Mesenchymal stem cell of the bone marrow (primary cell): Measurements from ENCODE around the gene NCOA3.

DNA sequence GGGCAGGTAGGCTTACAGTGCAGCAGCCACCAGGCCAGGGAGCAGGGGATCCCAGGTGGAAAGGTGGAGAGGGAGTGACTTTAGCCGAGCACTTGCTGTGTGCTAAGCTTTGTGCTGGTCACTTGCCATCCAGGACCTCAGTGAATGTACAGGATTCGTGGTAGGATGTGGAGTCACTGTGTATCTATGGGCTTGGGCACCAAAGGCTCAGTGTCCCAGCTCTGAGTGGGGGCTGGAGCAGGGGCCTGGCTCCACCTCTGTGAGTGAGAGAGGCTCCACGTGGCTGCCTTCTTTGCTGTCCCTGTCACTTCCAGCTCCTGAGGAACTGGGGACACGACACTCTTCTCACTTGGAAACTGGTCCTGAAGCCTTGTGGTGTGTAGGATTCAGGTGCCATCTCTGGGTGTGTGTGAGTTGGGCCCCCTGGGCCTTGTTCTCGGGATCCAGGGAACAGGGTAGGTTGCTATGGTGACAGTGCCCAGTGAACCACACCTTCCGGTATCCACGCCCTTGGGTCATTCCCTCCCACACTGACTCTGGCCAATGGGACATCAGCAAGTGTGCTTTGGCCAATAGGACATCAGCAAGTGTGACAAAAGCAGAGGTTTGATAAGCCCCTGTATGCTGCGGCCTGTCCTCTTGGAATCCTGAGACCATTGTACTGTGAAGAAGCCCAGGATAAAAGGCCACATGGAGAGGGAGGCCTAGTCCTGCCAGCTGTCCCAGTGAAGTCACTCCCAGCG is 87.7 kb downstream of the CDH22 start:
- CAGE, long polyA plus RNA: no peak

GRCh38 chr20:46222555-46223150 is 85.6 kb downstream of the CDH22 start:
- CAGE, long polyA plus RNA: no peak

DNA sequence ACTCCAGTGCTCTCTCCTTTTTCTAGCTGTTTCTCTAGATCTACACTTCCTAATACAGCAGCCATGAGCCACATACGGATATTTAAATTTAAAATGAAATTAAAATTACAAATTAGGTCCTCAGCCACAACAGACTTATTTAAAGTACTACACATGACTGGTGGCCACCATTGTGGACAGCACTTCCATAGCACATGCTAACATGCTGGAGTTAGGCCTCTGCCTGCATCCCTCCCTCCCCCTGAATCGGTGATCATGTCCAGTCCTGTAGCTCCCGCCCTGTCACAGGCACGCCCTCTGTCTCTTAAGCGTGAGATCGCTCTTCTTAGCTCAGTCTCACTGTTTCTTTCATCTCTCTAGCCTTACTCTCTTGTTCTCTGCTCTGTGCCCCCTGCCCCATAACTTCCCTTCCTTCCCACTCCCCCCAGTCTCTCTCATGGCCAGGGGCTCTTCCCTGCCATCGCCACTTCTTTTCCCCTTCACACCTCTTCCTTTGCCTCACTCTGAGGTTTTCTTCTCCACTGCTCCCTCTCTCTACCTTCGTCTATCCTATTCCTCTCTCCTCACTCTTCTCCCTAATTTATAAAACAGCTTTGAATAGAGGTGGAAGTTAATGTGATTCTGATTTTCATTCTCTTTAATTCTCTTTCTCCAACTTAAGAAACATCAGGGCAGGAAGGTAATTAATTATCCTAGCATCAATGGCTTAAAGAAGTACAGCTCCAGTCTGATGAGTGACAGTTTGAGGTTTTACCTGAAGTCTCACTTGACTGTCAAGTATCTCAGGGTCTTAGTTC is 13.4 kb upstream of the SLC35C2 start:
- CAGE, long polyA plus RNA: no peak

GRCh38 chr20:46640635-46641209 is 10.5 kb downstream of the SLC13A3 start:
- CAGE, long polyA plus RNA: no peak

GRCh38 chr20:46694497-46694995 is 5.3 kb upstream of the TP53RK start:
- CAGE, long polyA plus RNA: no peak

GRCh38 chr20:46704579-46705097 is 4.8 kb upstream of the SLC2A10 start:
- CAGE, long polyA plus RNA: no peak

- CAGE, long polyA plus RNA: no peak
Measured at GRCh38 chr20:46708622-46709446, 615 bp upstream of the SLC2A10 start.

- CAGE, long polyA plus RNA: no peak
Measured at GRCh38 chr20:46715055-46715809, 5.8 kb downstream of the SLC2A10 start.

DNA sequence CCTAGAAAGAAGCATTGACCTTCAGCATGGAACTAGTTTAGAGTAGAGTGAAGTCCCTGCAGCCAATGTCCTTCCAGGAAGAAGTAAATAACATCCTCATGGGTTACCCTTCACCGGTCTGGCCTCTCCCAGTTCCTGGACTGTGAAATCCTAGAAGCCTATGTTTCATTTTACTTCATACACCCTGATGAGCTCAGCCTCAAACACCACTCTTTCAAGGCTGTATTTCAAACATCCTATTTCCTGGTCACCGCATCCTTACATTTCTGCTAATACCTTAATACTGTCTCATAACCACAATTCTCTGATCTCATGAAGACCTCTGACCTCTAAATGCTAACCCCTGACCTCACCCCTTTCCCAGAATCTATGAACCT is 30.0 kb downstream of the SLC2A10 start:
- CAGE, long polyA plus RNA: no peak

DNA sequence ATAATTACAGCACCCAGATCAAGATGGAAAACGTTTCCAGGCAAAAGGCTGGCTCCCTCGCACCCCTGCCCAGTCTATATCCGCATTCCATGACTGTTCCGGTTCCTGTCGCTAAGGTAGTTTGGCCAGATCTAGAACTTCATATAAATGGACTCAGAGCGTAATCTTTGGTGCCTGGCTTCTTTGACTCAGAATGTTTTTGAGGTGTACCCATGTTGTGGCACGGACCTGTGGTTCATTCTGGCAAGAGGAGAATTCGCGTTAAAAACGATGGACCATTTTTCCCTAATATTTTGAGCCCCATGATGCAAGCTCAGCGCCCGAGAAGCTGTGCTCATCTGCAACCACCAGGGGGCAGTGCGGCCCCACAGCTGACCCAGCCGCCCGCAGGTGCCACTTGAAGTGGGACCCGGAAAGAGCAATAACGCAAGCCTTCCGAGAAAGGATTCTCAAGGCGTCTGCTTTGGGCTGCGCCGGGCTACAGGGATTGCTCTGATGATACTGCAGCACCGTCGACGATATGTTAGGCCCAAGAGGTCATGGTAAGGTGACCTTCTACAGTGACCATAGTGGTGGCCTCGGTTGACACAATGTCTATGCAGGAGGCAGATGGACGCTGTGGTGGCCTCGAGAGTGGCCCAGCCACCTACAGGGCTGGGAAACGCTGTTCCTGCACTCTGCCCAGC is 160.2 kb downstream of the ZMYND8 start:
- CAGE, long polyA plus RNA: no peak

DNA sequence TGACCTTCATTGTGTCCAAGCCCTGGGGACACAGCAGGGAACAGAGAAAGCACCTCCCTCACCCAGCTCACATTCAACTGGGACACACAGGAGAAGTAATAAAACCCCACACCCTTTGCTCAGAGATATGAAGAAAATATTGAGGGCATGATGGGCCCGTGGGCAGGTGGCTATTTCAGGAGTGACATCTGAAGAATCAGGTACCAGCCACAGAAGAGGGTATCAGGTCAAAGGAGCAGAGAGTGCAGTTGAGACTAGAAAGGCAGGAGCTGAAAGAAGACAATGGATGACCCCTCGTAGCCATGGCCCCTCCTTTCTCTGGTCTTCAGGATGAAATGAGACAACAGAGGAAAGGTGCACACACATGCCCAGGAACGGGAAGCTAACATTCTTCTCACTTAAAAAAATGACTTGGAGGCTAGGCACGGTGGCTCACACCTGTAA is 149.3 kb downstream of the ZMYND8 start:
- CAGE, long polyA plus RNA: no peak

- CAGE, long polyA plus RNA: no peak
Measured at GRCh38 chr20:47258535-47259648, 97.6 kb downstream of the ZMYND8 start.

DNA sequence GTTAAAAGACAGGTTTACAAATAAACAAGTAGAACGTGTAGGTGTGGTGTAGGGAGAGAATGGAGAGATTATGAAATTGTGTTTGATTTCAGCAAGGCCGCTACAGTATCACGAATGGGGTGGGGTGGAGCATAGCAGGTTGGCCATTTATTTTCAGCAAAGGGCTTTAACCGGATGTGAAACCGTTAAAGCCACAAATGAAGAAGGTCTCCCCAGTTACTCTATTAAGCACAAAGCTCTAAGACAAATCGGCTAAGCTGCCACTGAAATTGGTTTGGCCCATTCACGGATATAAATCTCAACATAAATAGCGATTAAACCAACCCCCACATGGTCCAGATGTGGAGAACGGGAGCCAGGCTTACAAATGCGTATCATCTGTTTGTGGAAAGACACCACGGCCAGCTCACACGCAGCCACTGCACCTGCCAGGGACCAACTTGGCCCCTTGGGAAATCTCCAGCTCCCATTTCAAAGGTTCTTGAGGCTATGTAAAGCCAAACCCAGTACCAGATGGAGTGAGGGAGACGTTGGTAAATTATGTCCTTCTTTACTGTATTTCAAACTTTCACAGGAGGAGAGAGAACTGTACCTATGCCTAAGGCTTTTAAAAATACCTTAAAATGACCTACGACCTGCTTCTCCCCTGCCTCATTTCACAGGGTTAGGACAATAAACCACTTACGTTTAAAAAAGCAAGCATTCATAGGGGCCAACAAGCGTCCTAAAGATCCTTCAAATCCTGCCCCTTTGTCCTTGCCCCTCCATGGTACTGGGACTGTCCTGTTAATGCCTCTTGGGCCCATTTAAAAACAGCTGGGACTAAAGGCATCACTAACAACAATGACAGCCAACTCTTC is 93.8 kb downstream of the ZMYND8 start:
- CAGE, long polyA plus RNA: no peak

DNA sequence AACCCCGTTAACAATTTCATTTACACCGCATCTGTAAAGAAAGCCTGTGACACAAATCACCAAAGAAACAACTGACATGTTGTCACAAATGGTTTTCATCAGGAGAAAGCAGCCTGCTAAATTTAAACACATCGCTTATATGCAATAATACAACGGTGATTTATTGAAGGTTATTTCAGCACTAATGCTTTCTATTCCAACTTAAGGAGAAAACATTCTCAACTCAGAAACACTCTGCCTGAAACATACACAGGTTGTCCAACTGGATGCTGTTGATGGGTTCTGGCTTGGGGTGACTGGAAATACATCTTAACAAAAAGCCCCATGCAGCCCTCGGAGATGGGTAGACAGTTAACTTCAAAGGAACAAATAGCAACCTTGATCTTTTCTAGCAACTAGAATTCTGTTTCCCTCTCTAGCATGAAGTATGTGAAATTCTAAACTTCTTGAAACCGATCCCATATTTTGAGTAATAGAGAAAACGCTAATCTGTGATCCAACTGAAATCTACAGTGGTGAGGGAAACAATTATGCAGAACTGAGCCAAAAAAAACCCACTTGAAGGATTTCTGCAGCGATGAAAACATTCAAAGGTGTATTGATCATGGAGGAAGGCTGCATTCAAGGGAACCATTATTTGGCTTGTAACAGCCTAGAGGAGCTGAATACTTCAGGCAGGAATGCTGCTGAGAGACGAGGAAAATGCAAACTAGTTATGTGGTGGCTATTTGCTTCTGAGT is 7.0 kb downstream of the ZMYND8 start:
- CAGE, long polyA plus RNA: no peak

- CAGE, long polyA plus RNA: no peak
Measured at GRCh38 chr20:47464519-47464996, 37.1 kb upstream of the NCOA3 start.

GRCh38 chr20:47501383-47502574 is at the start of gene NCOA3:
NCOA3 (plus strand) TSS chr20:47501887.
- CAGE, long polyA plus RNA: no peak

DNA sequence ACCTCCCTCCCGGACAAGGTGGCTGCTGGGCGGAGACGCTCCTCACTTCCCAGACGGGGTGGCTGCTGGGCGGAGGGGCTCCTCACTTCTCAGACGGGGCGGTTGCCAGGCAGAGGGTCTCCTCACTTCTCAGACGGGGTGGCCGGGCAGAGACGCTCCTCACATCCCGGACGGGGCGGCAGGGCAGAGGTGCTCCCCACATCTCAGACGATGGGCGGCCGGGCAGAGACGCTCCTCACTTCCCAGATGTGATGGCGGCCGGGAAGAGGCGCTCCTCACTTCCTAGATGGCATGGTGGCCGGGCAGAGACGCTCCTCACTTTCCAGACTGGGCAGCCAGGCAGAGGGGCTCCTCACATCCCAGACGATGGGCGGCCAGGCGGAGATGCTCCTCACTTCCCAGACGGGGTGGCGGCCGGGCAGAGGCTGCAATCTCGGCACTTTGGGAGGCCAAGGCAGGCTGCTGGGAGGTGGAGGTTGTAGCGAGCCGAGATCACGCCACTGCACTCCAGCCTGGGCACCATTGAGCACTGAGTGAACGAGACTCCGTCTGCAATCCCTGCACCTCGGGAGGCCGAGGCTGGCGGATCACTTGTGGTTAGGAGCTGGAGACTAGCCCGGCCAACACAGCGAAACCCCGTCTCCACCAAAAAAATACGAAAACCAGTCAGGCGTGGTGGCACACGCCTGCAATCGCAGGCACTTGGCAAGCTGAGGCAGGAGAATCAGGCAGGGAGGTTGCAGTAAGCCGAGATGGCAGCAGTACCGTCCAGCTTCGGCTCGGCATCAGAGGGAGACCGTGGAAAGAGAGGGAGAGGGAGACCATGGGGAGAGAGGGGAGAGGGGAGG is 24.5 kb downstream of the NCOA3 start:
- CAGE, long polyA plus RNA: no peak

- CAGE, long polyA plus RNA: no peak
Measured at GRCh38 chr20:47727230-47728704, 57.5 kb downstream of the SULF2 start.

DNA sequence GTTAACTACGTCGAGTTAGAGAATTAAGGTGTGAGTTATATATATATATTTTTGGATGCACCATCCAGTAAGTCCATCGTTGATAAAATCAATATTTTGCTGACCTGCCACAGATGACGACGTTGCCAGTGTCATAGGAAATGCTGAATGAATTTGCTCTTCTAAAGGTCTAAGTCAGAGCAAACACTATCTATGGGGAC is 42.7 kb downstream of the SULF2 start:
- CAGE, long polyA plus RNA: no peak

DNA sequence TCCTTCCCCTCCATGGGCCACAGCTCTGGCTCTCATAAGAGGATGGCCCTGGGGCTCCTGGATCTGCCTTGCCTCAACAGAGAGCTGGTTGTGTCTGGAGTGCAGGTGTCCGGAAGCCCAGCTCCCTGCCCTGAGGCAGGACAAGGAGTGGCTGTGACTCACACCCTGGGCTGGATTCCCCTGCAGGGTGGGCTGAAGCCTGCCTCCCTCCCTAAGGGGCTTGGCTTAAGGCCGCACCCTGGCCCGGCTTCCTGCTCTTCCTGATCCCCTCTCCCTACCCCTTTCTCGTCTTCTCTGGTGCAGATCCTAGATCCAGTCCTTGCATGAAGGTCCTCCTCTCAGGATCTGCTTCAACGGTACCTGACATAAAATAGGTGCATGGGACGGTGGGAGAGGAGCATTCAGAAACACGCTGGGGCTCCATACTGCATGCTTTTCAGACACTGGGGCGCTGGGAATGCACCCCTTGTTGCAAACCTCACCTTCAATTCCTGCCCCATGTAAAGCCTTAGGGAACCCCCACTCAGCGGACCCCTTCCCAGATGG is 24.5 kb upstream of the SULF2 start:
- CAGE, long polyA plus RNA: no peak